Fibroblast of the aortic adventitia (primary cell): ENCODE measurements around the genes TWNK, FBXW4 and FGF8.

- CAGE, long polyA plus RNA, result no peak
Measured at GRCh38 chr10:99777915-99778299, 4.5 kb upstream of the ABCC2 start.

- CAGE, long polyA plus RNA, result no peak
Measured at GRCh38 chr10:99920823-99921288, 88.9 kb downstream of the DNMBP start.

- CAGE, long polyA plus RNA, result no peak
Measured at GRCh38 chr10:99983279-99984069, 26.3 kb downstream of the DNMBP start.

- CAGE, long polyA plus RNA, result no peak
Measured at GRCh38 chr10:100183395-100184287, 2.2 kb downstream of the ERLIN1 start.

GRCh38 chr10:100370418-100371041, 23.5 kb downstream of the SCD start:
- CAGE, long polyA plus RNA, result no peak

DNA sequence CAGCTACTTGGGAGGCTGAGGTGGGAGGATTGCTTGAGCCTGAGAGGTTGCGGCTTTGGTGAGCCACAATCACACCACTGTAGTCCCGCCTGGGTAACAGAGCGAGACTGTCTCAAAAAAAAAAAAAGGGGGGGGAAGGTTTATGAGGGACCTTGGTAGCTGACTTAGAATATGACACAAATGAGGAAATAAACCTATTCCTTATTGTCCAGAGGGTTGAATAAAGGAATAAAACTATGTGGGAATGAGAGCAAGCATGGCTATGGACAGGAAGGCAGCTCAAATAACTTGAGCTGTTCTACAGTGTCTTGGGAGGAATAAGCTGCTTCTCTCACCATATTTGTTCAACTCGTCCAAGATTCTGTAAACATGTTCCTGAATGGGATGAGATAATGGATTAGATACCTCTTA, 30.9 kb downstream of the SCD start:
- CAGE, long polyA plus RNA, result no peak

DNA sequence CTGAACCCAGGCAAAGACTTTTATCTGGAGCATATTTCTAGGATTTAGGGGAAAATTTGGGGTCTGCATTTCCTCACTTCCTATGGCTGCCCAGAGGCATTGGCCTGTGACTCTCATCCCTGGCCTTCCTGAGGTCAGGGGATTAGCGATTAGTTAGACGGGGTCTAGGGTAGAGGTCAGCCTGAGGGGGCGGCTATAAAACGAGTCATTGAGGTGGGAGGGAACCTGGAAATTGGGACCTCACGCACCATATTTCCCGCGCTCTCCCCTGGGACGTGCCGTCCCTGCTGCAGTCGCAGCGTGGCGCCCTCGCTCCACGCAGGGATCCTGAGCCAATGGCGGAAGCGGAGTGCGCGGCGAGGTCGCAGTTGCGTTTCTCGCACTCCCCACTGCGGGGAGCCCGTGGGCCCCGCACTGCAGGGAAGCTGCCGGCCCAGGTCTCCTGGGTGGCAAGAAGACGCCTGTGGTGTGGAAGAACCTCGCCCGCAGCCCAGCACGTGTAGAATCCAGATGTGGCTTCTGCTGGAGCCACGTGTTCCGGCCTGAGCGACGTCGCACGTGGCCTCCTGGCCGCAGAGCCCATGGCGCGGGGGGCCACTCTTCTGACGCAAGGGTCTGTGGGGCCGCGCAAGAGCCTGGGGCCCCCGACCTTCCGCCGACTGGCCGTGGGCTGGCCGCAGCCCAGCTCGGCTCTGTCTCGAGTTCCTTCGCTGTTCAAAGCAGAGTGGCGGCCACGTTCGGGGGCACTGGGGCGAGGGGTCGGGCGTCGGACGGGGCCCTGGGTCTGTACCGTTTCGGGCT, 26.3 kb downstream of the HIF1AN start:
- CAGE, long polyA plus RNA, result no peak

DNA sequence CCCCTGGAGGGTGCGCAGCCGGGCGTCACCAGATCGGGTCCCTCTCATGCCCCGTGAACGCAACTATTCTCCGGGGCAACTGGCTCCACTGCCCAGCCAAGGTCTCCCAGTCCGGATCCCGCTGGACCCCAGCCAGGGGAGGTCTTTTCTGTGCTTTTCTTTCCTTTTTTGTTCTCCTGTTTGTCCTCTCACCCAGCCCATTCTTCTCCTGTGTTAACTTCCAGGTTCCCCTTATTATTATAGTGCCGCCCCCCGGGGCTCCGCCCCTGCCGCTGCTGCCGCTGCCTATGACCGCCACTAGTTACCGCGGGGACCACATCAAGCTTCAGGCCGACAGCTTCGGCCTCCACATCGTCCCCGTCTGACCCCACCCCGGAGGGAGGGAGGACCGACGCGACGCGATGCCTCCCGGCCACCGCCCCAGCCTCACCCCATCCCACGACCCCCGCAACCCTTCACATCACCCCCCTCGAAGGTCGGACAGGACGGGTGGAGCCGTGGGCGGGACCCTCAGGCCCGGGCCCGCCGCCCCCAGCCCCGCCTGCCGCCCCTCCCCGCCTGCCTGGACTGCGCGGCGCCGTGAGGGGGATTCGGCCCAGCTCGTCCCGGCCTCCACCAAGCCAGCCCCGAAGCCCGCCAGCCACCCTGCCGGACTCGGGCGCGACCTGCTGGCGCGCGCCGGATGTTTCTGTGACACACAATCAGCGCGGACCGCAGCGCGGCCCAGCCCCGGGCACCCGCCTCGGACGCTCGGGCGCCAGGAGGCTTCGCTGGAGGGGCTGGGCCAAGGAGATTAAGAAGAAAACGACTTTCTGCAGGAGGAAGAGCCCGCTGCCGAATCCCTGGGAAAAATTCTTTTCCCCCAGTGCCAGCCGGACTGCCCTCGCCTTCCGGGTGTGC, 82.2 kb downstream of the PAX2 start:
- CAGE, long polyA plus RNA, result no peak

DNA sequence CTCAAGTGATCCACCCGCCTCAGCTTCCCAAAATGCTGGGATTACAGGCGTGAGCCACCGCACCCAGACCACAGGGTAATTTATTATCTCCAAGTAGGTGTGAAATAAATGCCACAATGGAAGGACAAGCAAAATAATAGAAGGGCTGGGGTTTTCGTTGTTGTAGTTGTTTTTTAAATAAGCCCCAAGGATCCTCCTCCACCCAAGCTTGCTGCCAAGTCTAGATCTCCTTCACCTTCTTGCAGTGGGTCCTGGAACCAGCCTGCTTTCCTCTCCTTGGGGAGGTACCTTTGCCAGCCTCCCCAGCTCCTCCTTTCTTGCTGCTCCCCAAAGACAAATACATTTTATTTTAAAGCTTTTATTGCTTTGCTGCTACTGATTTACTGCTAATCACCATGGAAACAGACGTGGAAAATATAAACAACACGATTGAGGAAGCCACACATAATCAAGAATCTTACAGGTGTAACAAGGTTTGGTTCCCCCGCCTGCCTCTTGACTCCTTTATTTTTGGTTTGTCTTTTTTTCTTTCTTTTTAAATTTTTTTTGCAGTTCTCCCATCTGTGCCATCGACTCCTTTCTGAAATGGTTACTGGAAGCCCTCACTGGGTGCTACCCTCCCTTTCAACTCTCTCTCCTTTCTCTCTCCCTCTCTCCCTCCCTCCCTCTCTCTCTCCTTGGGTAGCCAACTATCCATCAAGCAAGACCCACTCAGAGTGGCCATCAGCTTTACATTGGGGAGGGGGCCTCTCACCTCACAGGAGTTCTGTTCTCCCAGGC, 17.4 kb upstream of the SLF2 start:
- CAGE, long polyA plus RNA, result no peak

DNA sequence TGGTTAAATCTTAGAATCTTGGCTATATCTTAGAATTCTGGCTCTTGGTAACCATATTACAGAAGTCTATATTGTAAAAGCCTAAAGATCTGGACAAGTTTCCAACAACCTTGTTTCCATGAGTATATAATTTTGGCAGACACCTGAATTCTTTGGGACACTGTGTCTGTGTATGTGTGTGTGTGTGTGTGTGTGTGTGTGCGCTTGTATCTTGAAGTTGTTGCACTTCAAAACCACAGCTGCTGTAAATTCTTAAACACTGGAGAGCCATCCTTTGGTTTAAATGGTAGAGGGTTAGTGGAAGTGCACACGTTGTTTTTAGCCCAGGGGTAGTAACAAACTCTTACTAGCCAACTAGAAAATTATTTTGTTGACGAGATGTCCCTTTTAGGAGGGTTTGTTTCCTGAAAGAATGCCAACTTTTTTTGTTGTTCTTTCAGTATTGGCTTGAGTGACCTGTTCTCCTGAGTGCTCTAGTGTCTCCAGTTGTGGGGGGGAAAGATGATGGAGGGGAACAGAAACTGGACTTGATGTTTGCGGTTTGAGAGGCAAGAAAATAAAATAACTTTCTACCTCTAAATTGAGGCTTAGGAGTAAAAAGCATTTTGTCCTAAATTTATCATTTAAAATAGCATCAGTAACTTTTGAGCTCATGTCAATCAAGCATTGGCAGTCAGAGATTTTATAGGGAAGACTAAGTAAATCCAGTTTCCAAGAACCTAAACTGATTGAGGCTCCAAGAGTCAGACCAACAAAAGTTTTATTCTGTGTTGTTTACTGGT, 6.4 kb upstream of the SEMA4G start:
- CAGE, long polyA plus RNA, result no peak

- CAGE, long polyA plus RNA, result no peak
Measured at GRCh38 chr10:100987097-100988110, at the start of gene TWNK. TSS of gene TWNK (plus strand) at chr10:100987543.

DNA sequence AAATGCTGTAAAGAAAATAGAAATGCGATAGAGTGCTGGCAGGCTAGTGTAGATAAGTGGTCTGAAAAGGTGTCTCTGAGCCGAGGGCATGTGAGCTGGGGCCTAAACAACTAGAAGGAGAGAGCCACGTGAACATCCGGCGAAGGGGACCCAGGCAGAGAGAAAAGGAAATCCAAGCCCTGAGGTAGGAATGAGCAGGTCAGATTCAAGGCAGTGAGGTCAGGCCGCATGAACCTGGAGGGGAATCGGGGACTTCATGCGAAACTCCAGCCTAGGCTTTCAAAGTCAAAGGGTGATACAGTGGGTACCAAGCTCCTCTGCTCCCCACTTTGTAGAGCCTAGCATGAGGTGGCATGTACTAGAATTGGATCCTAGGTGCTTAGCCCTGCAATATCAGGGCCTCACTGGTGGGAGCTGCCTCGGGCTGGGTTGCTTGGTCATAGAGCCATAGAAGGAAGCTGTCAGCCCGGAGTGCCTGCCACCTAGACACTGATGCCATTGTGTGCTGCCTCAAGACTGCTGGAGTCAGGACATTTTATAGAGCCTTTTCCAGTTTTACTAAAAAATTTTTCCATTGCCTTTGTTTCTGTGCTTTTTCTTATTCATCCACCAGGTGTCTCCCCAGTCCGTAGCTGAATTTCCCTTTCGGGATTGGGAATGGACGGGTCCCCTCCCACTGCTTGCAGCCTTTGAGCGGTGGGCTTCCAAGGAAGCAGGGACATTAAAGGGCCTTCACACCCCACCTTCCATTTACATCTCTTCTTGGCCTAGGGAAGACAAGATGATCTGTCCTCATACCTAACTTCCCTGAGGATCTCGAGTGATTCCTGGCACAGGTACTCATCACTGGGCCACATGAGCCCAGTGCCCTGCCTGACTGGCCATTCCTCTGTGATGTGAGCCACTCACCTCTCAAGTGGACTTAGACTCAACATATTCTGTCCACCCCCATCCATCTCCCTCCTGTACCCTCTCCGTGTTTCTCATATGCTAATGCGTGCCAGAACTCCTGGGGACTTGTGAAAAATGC, 5.5 kb upstream of the LZTS2 start:
- CAGE, long polyA plus RNA, result no peak

DNA sequence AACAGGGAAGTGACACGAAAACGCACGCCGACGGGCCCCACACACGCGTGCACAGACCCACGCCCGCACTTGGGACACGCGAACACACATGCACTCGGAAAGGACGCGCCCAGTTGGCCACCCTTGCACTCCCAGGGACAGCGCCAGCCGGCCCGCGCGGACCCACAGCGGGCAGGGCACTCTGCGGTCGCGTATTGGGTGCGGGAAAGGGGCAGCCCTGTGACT, 2.3 kb upstream of the LZTS2 start:
- CAGE, long polyA plus RNA, result no peak

DNA sequence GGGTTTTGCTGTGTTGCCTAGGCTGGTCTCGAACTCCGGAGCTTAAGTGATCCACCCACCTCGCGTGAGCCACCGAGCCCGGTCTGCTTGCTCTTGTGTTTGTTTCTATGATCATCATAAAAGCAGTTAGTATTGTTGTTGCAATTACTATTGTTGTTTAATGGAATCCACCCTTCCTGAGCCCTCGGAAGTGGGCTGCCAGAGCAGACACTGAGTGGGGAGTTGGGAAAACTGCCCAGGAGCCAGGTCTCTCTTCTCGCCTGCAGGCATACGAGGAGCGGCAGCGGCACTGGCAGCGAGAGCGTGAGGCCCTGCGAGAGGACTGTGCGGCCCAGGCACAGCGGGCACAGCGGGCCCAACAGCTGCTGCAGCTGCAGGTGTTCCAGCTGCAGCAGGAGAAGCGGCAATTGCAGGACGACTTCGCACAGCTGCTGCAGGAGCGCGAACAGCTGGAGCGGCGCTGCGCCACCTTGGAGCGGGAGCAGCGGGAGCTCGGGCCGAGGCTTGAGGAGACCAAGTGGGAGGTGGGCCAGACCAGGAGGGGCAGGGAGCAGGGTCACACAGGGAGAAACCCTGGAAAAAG, 5.7 kb downstream of the LZTS2 start:
- CAGE, long polyA plus RNA, result no peak

DNA sequence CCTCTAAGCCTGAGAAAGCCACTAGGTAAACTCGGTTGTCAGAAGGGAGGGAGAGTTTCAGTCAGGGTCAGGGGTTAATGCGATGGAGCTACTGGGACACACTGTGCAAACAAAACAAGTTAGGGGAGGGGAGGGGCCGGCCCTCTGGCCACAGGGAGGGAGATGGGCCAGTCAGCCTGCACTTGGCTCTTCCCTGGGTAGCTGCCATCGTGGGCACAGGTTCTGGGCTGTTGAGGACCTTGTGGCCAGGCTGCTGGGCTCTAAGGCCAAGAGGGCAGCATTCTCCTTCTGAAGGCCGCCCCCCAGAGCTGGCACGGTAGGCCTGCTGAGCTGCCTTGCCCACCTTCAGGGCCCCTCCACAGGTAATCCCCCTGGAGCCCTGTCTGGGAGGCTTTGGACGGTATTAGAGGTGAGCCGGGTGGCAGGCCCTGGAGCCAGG, 31.3 kb downstream of the KAZALD1 start:
- CAGE, long polyA plus RNA, result no peak

DNA sequence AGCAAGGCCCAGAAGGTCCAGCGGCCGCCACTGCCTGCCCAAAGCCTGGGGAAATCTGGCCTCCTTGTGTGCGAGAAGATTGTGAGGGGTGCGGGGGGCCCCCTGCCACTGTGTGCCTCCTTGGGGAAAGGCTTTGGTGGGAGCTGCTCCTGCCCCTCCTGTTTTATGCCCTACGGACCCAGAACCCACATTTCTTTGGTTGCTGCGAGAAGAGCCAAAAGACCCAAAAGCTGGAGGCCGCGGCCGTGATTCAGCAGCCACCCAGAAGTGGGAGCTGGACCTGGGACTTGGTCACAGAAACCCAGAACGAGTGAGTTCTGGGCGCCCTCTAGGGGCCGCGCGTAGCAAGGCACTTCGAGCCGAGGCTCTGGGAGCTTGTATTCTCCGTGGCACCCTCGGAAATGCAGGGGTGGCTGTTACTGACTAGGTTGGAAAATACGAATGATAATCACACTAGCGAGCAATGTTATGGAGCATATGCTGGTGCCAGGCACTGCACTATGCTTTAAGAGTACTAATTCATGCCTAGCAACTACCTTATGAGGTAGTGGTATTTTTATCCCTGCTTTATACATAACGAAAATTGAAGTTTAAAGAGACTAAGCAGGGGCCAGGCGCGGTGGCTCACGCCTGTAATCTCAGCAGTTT, 11.1 kb downstream of the TLX1 start:
- CAGE, long polyA plus RNA, result no peak

GRCh38 chr10:101694146-101694710, 742 bp downstream of the FBXW4 start:
- CAGE, long polyA plus RNA, result no peak

DNA sequence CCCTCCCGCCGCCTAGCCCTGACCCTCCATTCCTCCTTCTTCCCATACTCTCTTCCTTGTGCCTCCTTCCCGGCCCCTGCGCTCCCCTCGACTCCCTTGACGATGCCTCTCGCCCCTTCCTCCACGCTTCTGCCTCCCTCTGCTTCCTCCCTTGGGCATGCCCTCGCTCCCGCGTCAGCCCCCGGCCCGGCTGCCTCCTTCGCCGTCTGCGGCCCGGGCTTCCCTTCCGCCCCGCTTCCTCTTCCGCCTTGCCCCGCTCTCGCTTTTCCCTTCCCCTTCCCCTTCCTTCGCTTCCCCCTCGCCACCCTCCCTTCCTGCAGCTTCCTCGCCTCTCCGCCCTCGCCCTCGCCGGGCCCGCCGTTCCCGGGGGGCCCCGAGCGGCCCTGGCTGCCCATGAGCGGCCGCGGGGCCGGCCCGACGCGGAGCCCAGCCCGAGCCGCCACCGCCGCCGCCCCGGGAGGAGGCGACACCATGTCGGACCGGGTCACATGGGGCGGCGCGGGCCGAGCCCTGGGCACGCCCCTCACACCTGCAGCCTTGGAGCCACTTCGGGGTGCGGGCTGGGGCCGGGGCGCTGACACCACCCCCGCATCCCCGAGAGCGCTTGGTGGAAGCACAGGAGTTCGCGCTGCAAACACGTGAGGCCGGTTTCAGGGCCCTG, at the start of gene FBXW4:
TSS of gene FBXW4 (minus strand) at position 460 of the 661 bp plus-strand sequence.
- CAGE, long polyA plus RNA, result no peak

DNA sequence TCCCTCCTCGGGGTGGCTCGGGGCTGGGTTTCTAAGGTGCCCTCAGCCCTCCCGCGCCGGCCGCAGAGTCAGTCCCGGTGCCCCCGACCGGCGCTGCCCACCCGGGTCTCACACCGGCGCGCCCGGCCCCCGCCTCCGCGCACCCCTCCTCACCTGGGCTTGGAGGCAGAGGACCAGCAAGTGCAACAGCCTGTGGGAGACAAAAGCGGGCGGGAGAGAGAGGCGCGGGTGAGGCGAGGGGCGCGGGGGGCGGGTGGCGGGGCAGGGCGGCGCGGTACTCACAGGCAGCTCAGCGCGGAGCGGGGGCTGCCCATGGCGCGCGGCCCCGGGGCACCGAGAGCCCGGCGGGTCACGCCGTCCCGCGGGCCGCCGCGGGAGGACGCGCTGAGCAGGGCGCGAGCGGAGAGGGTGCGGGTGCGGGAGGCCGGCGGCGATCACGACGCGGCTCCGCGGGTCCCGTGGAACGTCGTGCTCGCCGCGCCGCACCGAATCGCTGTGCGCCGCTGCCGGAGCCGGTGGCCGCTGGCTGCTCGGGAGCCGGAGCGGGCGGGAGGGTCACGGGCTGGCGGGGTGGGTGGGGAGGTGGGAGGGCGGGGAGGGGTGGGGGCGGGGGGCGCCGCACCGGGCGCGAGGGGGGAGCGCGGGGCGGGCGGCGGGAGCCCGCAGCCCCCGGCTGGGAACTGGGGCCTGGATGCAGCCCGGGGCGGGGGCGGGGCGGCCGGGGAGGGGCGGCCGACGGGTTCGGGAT, at the start of gene FGF8:
TSS of gene FGF8 (minus strand) at position 528 of the 748 bp plus-strand sequence.
- CAGE, long polyA plus RNA, result no peak

- CAGE, long polyA plus RNA, result no peak
Measured at GRCh38 chr10:101784796-101785568, 1.7 kb upstream of the NPM3 start.